Cerebral cortex (tissue), 2 donors: ENCODE results near the gene HACE1.

DNA sequence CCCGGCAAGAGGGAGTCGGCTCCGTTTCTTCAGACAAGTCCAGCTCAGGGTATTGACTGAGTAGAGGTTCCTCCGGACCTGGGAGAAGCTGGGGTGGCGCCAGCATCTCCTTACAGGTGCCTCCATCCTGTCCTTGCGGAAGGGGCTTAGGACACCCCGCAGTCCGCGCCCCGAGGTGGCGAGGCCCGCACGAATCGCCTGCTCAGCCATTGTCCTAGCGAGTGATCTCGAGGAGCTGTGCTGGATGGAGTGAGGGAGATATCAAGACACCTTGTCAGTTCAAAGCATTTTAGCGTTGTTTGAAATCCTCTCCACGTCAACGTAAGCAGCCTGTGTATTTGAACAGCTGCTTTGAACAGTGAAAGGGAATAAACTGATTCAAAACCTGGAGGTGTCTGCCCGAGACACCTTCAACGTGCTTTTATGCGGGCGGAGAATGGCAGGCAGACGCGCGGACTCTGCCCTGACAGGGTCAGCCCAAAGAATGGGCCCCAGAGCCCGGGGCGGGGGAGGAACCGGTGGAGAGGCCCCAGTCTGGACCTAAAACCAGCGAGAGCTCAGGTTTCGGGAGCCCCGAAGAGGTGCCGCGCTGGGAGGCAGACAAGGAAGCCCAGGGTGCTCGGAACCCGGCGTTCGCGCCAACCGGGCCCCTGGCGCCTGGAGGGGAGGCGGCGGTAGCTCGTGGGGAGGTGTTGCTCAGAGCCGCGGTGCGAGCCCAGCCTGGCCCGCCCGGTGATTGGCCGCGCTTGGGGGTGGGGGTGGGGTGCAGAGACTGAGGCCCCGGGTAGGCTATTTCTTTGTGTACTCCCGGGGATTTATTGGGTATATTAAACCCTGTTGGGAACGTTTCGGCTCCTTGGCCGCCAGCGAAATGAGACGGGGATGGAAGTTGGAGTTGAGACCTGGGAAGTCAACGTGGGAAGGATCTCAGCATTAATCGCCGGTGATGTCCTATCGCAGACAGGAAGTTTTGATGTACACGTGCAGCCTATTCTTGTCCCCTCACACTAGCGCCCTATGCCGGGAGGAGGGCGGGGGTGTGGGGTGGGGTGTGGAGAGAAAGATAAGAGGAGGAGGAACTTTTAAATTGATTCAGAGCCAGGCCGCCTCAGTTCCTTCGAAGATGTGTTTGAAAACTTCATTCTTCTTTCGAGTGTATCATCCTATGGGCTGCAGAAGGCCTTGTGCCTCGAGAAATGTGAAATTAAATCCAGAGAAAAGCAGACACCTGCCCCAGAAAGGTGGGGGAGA lies 2.9 kb upstream of the POU3F2 start:
- PRO-cap, 2 experiments: peak in 1 of 2 experiments; most common plus-strand start position 743 of the sequence (in 1); most common minus-strand start position 663 of the sequence (in 1)

DNA sequence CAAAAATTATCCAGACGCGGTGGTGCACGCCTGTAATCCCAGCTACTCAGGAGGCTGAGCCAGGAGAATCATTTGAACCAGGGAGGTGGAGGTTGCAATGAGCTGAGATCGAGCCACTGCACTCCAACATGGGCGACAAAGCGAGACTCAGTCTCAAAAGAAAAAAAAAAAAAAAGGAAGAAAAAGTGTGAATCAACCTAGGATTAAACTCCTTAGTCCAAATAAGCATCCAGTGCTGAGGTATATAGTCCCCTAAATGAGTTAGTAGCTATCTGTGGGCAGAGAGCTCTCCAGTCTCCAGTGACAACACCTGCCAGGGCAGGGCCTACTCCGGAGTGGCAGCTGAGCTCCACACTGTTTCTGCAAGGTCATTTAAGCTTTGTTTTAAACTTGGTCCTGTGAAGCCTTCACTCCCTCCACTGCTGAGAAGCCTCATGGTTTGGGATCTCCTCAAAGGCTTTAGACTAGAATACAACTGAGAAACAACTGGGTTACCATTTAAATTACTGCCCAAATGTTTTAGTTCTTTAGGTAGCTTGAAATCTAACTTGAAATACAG lies 2.1 kb downstream of the FAXC start:
- PRO-cap, 2 experiments: peak in 1 of 2 experiments; most common plus-strand start position 382 of the sequence (in 1)

GRCh38 chr6:99618380-99618957 lies 11.8 kb downstream of the PRDM13 start:
- PRO-cap, 2 experiments: no peak in any of the 2 experiments

GRCh38 chr6:100196271-100197062 lies 202.4 kb upstream of the MCHR2 start:
- PRO-cap, 2 experiments: no peak in any of the 2 experiments

DNA sequence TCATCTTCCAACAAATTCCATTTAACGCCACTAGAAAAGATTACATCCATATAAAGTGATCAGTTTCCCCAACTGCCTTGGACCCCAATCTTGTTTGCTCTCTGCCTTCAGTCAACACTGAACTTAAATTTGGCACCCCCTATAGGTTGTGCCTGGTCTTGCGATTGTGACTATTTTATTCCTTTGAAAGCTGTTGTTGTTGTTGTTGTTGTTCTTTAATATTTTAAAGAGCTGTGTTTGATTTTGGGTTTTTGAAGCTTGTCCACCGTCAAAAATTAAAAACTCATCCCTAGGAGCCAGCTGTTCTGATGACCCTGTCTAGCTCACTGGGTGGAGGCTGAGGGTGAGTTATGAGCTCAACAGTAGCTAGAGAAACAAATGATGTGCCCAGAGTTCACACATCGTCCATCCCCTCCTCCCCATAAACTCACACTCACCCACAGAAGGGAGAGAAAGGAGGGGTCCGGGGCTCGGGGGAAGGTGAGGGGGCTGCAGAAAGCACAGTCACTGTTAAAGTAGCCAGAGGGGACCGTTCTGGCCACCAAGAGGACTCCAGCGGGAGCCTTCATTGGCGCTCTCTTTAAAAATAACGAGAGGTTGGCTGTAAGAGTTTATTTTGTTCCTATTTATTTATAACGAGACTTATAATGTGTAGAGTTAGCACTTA lies 4.0 kb downstream of the SIM1 start:
- PRO-cap, 2 experiments: no peak in any of the 2 experiments

GRCh38 chr6:100461276-100461907 lies 3.3 kb downstream of the SIM1 start:
- PRO-cap, 2 experiments: no peak in any of the 2 experiments

- PRO-cap, 2 experiments: no peak in any of the 2 experiments
These were observed 120.6 kb upstream of the SIM1 start for GRCh38 chr6:100585211-100585813.

DNA sequence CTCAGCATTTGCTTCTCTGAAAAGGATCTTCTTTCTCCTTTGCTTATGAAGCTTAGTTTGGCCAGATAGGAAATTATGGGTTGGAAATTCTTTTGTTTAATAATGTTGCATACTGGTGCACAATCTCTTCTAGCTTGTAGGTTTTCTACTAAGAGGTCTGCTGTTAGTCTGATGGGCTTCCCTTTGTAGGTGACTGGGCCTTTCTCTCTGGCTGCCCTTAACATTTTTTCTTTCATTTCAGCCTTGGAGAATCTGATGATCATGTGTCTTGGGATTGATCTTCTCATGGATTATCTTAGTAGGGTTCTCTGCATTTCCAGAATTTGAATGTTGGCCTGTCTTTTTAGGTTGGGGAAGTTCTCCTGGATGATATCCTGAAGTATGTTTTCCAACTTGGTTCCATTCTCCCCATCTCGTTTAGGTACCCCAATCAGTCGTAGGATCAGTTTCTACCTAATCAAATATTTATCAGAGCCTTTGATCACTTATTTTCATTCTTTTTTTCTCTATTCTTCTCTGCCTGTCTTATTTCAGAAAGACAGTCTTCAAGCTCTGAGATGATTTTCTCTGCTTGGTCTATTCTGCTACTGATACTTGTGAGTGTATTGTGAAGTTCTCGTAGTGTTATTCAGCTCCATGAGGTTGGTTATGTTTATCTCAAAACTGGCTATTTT lies 139.9 kb downstream of the ASCC3 start:
- PRO-cap, 2 experiments: no peak in any of the 2 experiments

- PRO-cap, 2 experiments: peak in 1 of 2 experiments; most common minus-strand start chr6:101399501 (in 1)
These were observed 5.8 kb downstream of the GRIK2 start for GRCh38 chr6:101399312-101399772.

GRCh38 chr6:103454704-103454966 lies 1405.1 kb downstream of the HACE1 start:
- PRO-cap, 2 experiments: no peak in any of the 2 experiments

DNA sequence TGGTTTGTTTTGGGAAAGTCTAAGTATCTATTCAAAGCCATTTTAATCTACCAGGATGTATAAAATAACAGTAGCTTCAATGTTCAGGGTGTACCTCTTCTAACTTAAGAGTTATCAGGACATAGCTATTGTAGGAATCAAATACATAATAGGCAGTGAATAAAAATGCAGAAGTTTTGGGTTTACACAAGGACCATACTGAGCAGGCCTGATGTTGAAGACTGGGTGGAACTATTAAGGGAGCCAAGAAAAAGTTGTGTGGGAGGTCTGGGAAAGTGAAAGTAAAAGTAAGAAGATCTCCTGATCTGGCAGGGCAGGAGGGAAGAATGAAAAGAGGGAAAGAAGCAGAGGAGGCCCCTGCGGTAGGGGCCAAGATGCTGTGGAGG lies 1184.0 kb downstream of the HACE1 start:
- PRO-cap, 2 experiments: no peak in any of the 2 experiments

DNA sequence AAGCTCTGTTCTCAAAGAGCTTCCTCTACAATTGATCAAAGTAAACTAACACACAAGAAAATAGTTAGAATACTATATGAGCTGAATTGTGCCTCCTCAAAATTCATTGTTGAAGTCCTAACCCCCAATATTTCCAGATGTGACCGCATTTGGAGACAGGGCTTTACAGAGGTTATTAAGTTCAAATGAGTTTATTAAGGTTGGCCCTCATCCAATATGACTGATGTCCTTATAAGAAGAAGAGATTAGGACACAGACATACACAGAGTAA lies 437.7 kb downstream of the HACE1 start:
- PRO-cap, 2 experiments: no peak in any of the 2 experiments

- PRO-cap, 2 experiments: peak in 1 of 2 experiments; most common plus-strand start chr6:104859983 (in 1); most common minus-strand start chr6:104859919 (in 1)
These were observed at the start of gene HACE1 for GRCh38 chr6:104858953-104860386. HACE1 (minus strand) TSS chr6:104859919.

GRCh38 chr6:104940794-104941818 lies 15.8 kb upstream of the LIN28B start:
- PRO-cap, 2 experiments: peak in 1 of 2 experiments; most common plus-strand start chr6:104941215 (in 1); most common minus-strand start chr6:104941042 (in 1)

GRCh38 chr6:104996386-104996709 lies 39.4 kb downstream of the LIN28B start:
- PRO-cap, 2 experiments: no peak in any of the 2 experiments

- PRO-cap, 2 experiments: no peak in any of the 2 experiments
These were observed 940 bp downstream of the BVES start for GRCh38 chr6:105136049-105136385.

DNA sequence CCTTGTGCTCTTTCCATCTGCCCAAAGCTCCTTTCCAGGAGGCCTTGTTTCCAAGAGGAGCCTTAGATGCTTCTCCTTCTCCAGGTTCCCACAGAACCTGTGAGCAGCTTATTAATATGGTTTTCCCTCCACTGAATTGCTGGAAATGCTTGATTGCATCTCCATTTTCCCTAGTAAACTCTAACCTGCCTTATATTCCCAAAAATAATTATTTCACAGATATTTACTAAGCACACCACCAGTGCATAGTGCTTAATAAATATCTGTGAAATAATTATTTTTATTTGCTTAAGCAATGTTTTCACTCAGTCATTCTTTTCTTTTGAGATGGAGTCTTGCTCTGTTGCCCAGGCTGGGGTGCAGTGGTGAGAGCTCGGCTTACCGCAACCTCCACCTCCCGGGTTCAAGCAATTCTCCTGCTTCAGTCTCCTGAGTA lies 95.6 kb downstream of the PREP start:
- PRO-cap, 2 experiments: no peak in any of the 2 experiments

DNA sequence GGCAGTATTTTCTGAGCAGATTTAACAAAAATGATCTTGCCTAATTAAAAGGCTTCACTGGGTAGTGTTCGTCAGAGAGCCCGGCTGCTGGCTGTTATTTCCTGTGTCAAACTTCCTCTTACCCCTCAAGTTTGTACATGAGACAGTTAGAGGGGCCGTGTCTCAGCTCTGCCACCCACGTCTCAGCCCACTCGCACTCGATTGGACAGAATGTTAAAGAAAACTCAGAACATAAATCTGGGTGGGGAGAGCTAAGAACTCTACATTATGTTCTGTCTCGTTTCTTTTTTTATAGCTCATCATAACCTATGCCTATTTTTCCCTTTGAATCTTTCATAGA lies 50.5 kb upstream of the PREP start:
- PRO-cap, 2 experiments: peak in 1 of 2 experiments; most common plus-strand start position 232 of the sequence (in 1); most common minus-strand start position 93 of the sequence (in 1)

DNA sequence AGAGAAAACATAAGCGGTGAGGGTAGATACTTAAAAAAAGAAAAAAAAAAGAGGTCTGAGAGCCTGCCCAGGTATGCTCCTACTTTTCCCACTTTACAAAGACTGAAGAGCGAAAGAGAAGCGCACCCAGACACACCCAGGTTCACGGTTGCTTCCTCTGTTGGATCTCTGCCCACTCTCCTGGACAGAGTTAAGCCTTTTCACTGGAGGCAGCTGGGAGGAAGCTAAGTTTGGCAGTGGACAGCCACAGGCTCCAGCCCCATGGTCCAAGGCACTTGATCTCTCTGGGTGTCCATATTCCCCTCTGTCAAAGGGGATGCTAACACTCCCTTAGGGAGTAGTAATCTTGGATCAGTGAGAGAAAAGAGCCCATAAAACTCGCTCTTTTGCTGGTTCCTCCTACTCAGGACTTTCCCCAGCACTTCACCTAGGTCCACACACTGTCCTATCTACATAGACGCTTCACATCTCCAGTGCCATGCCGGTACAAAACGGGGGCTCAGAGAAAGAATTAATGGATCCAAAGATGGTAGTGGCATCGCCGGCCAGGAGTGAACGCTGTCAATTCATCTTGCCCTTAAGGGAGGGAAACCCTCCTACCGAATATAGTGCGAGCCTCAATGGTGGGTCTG lies 100.6 kb upstream of the PRDM1 start:
- PRO-cap, 2 experiments: no peak in any of the 2 experiments

GRCh38 chr6:106026730-106027136 lies 59.4 kb upstream of the PRDM1 start:
- PRO-cap, 2 experiments: no peak in any of the 2 experiments